Zone of skin (tissue), 1 donor: Measurements from ENCODE around the gene JAG1.

DNA sequence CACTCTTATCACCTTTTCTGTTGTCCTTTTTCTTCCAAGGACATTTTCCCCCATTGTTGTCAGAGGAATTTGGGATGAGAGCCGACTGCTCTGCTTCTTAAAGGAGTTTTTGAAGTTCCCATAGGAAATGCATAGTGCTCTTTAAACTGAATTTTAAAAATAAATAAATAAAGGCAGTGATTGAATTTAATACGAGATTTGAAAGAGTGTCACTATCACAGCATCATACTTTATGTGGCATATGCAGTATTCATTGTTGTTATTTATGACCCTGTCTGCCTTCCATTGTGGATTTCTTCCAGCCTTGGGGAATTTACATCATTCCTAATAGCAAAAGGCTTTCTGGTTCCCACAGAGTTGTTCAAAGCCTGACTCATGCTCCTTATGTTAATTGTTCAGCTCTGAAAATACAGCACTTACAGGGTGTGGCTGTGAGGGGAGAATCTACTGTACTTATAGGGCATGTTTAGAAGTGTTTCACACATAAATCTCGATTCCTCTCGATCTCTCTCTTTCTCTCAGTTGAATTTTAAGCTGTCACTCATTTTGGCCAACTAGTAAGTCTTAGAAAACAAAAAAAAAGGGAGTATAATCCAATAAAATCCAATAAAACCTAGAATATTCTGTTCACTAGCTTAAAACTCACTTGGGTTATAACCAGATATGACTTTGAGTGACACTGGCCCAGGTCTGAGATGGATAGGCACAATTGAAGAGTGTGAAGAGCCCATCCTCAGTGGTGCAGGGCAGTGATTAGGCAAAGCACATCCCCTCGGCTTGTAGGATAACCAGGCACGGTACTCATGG lies 54.3 kb downstream of the JAG1 start:
- RRBS, result no CpG with 5 or more reads among the region's 6 CpGs

GRCh38 chr20:10670353-10671379 lies 3.1 kb downstream of the JAG1 start:
- RRBS, result no CpG with 5 or more reads among the region's 20 CpGs

DNA sequence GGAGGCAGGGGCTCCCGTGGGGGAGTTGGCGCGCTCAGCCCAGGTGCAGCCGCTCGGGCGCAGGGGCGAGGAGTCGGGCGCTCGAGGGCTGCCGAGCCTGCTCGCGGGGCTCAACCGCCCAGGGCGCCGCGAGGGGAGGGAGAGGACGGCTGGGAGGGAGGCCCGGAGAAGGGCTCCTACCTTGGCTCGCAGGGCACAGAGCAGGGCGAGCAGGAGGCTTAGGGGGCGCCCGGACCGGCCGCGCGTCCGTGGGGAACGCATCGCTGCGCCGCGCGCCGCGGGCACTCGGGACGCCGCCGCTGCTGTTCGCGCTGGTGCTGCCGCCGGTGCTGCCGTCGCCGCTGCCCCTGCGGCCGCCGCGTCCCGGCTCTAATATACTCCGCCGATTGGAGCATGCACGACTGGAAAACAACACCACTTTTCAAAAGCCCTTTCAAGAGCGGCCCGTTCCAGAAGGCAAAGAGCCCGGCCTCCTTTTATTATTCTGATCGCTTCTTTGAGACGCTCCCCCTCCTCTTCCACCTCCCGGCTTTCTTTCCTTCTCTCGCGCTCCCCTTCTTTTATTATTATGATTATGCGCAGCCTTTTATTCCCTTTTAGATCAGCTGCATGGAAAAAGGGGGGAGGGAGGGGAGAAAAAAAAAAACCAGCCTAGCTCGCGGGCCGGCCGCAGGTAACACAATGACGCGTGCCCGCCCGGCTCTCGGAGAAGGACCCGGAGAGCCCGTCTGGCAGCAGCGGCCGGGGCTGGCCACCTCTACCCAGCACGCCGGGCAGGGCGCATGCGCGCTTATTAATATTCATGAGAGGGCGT lies at the start of gene JAG1:
Gene JAG1, minus strand, starts transcription at position 730 of the 814 bp plus-strand sequence.
- RRBS, result 3% methylated on average over 21 of the region's 83 CpGs

DNA sequence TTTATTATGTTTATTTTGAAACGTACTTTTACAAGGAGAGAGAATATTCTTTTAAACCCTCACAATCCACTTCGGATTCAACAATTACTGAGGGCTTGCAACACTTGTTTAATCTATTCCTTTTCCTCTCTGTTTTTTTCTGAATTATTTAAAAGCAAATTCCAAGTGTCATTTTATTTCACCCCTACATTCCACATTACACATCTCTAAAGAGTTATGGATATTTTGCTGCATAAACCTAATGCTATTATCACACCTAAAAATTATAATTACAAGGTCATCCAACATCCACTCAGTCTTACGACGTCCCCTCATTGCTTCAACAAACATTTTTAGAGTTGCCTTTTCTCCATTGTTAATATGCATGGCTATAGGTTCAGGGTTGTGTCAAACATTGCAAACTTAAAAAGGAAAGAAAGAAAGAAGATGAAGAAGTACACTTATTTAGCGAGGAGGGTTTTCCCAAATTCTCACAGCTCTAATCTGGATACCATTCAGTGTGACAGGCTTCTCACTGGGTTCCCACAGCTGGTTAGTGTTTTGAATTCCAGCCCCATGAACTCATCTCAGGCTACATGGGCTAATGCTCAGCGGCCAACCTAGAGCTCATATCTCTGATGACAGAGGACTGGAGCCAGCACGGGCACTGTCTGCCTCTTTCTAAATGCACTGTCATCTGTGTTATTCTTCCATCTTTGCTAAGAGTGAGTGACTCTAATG lies 308.6 kb upstream of the JAG1 start:
- RRBS, result no CpG with 5 or more reads among the region's 7 CpGs

GRCh38 chr20:11229529-11229944 lies 555.7 kb upstream of the JAG1 start:
- RRBS, result no CpG with 5 or more reads among the region's 1 CpG

GRCh38 chr20:12177480-12178080 lies 259.9 kb downstream of the BTBD3 start:
- RRBS, result no CpG with 5 or more reads among the region's 3 CpGs

DNA sequence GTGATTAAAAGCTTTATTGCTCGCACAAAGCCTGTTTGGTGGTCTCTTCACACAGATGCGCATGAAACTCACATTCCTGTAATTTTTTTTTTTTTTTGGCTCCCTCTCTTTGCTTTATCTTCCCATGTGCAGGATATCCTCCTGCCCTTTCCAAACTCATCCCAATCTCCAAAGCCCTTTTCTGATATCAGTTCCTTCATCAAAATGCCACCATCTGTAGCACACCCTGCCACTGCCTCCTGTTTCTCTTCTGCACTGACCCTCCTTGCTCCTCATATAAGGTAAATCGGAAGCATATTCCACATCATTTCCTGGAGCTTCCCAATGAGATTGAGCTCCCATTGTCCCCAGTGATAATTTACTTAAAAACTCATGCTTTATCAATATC lies 255.4 kb upstream of the SPTLC3 start:
- RRBS, result no CpG with 5 or more reads among the region's 3 CpGs

DNA sequence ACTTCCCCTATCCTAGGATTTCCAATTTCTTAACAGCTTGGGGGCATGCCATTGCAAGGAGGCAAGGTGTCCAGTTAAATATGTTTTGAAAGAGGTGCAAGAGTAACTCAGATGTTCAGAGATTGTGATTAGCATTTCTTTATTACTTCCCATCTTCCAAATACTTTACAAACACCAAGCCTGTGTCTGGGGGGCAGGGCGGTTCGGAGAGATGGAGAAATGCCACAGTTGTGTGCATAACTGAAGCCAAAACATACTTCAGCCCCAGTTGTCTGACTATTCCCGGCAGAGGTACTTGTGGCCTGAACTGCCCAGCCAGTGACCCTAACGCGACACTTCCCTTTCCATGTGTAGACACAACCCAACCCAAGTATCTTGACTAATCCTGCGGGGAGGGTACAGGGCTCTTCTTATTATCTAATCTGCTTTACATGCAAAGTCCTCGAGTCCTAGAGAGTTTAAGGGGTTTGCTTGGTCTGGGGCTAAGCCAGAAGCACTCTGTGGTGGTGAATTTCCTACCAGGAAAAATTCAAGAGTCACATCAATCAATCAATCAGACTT lies 46.1 kb downstream of the ISM1 start:
- RRBS, result no CpG with 5 or more reads among the region's 7 CpGs

GRCh38 chr20:13290724-13291102 lies 69.6 kb downstream of the ISM1 start:
- RRBS, result no CpG with 5 or more reads among the region's 2 CpGs

GRCh38 chr20:13342310-13343134 lies 121.4 kb downstream of the ISM1 start:
- RRBS, result no CpG with 5 or more reads among the region's 13 CpGs

DNA sequence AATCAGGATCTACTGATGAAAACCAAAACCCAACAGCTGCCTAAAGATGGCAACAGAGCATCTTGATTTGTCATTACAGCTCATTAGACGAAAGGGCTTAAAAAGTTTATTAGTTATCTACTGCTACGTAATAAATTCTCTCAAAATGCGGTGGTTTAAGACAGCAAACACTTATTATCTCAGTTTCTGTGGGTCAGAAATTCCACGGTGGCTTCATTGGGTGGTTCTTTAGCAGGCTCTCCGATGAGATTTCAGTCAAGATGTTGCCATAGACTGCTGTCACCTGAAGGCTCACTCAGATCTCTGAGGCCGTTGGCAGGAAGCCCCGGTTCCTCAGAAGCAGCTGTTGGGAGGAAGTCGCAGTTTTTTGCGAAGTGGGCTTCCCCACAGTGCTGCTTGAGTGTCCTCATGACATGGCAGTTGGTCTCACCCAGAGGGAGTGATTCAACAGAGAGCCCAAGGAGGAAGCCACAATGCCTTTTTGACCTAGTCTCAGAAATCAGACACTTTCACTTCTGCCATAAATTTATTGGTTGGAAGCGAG lies 208.5 kb downstream of the TASP1 start:
- RRBS, result no CpG with 5 or more reads among the region's 10 CpGs

DNA sequence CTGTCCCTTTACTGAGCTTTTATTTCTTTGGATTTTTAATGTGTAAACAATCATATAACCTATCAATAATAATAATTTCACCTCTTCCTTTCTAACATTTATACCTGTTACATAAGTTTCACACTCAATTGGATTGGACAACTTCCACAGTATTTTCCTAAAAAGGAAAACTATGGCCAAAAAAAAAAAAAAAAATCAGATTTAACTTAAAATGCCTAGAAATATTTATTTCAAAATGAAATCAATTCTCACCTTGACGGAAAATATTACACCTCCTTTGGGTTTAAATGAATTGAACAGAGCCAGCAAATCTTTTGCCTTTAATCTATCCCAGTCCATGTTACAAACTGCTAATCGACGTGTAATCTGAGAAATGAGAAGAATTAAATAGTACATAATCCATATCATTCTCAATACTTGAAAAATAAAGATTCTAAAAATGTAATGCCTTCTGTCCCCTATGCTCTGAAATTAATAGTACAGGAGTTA lies 9.8 kb downstream of the ESF1 start:
- RRBS, result no CpG with 5 or more reads among the region's 3 CpGs

DNA sequence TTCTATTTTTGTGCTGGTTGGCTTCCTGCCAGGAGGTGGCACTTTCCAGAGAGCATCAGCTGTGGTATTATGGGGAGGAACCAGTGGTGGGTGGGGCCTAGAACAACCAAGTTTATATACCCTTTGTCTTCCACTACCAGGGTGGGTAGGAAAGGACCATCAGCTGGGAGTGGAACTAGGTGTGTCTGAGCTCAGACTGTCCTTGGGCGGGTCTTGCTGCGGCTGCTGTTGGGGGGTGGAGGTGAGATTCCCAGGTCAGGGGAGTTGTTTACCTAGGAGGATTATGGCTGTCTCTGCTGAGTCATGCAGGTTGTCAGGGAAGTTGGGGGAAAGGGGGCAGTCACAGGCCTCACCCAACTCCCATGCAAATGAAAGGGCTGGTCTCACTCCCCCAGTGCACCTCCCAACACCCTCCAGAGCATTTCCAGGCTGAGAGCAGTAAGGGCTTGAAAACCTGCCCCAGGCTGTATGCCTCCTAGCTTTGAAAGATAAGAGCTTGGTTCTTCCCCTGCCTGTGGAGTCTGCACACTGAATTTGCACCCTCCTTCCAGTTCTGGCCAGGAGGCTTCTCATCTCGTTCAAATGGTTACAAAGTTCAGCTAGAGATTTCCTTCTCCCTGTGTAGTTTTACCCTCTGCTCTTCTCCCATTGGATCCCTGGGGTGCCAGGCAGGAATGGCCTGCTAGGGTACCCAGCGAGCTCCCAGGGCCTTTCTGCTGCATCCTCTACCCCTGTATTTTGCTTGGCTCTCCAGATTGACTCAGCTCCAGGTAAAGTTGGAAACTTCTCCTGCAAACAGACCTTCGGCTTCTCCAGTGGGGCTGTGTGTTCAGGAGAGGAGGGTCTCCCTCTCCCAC lies 117.2 kb downstream of the FLRT3 start:
- RRBS, result no CpG with 5 or more reads among the region's 5 CpGs

- RRBS, result no CpG with 5 or more reads among the region's 5 CpGs
Measured at GRCh38 chr20:14712236-14712490, 374.8 kb upstream of the FLRT3 start.

DNA sequence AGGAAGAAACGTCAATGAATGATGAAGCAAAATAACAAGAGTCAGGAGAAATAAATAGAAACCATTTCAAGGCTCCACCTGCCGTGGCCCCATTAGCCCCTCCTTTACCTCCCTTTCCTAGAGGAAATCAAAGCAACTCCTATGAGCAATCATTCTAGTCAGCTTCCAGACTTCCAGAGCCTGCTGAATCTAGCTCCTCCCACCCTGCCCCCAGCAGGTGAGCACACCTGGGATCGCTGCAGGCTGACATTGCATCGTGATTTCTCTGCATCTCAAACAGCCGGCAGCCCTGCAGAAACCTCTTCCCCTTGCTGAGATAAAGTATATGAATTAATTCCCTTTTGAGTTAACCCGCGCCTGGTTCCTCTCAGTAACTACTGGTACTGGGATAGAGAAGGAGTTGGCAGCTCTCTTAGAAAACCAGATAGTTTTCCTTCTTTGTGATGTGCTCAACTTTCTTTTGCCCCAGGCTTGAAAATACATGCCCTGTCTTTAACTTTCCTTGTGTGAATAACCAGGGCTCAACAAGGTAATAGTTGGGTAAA lies 582.4 kb upstream of the FLRT3 start:
- RRBS, result no CpG with 5 or more reads among the region's 7 CpGs

GRCh38 chr20:16340366-16340982 lies 232.8 kb downstream of the KIF16B start:
- RRBS, result no CpG with 5 or more reads among the region's 2 CpGs

DNA sequence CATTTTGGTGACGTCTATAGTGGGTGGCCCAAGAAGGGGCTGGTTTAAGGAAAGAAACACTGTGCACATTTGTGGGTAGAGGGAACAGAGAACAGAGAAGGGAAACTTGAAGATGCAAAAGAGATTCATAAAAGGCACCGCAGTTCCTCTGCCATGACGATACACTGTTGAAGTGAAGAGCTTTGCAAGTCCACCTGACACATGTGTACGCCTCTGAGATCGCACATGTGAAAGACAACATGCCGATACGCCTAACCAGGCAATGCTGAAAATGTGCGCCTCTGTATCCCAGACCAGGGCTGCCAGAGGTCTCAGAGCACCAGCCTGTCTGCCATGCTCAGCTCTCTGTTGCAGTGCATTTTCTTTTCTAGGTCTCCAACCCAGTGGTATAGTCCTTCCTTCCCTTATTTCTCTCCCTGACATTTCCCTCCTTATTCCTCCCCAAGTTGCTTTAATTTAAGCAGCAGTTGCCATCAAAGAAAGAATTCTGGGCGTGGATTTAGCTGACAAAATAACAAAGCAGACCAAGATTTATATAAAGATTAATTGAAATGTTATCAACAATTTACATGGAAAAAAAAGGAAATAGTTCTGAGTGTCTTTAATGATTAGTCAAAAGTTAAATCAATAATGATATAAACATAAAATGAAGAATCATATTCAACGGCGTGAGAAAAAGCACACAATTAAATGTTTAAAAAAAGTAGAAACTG lies 180.7 kb downstream of the KIF16B start:
- RRBS, result no CpG with 5 or more reads among the region's 11 CpGs

- RRBS, result no CpG with 5 or more reads among the region's 1 CpG
Measured at GRCh38 chr20:16569471-16569871, 3.8 kb downstream of the KIF16B start.

DNA sequence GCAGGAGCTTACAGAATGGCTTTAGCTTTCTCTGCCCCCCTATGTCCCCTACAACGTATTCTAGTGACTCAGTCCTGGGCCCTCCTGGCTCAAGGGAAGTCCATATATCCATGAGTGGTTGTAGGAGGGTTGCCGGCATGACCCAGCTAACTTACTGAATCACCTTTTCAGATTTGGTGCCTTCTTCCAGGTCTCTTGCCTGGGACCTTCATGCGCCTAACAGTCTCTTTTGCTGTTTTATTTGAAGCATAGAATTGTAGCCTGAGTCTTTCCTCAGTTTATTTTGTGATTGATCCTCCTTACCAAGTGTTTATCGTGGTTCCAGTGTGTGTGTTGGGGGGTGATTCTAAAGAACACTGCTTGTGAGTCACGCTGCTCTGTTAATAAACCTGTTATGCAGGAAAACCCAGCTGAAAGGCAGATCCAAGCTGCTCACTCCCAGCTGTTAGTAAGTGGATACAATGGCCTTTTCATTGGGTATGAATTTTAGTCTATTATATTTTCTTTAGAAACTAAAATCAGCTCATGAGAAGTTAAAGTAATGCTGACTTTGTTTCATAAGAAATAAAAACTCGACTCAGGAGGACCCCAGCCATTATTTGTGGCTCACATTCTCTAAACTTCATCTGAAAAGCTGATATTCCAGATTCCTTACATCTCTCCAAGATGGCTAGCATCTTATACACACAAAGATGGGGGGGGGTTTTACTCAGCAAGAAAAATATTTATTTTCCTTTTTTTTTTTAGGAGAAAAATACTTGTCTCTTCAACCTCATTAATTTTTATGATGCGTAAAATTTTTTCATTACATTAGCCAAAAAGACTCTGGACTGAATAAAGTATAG lies 12.2 kb upstream of the DSTN start:
- RRBS, result no CpG with 5 or more reads among the region's 7 CpGs

GRCh38 chr20:17626337-17627043 lies 55.6 kb downstream of the RRBP1 start:
- RRBS, result no CpG with 5 or more reads among the region's 18 CpGs